Mesenteric fat pad (tissue), 1 donor: ENCODE data around the gene GTPBP2.

DNA sequence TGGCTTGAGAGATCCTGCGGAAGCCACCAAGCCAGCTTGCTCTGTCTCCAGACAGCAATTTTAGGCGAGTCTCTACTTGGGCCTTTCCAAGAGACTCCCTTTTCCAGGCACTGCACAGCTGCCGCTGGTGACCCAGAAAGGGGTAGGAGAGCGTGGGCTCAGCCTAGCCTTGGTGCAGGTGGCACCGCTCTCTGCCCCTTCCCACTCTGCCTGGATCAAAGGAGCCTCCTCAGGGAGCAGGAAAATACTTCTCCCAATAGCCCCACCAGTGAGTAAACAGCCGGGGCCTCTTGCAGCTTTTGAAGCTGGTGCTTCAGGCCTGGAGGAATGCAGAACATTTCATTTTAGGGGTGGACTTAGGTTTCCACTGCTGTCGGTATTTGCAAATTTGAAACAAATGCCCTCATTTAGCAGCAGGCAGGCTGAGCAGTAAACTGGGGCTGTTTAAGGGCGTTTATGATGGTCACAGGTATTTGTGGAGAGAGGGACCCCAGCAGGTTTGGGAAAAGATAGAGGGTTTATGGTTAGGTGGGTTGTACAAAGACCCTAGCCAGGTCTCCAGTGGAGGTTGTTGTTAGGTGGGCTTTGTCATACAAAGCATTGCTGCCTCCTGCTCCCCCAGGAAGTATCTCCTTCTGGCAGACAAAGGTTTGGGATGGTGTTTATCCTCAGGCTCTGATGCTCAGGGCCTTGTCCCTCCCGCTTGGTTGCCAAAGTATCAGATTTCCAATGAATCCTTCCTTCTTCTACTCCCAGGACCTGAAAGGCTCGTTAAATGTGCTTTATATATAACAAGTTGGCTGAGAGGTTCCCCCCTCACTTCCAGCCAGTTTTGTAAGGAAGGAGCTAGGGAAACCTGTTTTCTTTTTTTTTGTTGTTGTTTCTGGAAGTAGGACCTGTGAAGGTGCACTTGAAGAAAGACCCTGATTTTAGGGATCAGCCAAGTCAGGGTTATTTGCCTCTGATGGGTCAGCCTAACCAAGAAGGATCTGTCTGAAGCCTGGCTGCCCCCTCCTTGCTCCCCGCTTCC lies 14.2 kb downstream of the PTK7 start:
- PRO-cap = no peak

- PRO-cap = no peak
These were observed 44.9 kb downstream of the PTK7 start for GRCh38 chr6:43120817-43121556.

GRCh38 chr6:43144065-43144656 lies 26.9 kb upstream of the SRF start:
- PRO-cap = no peak

DNA sequence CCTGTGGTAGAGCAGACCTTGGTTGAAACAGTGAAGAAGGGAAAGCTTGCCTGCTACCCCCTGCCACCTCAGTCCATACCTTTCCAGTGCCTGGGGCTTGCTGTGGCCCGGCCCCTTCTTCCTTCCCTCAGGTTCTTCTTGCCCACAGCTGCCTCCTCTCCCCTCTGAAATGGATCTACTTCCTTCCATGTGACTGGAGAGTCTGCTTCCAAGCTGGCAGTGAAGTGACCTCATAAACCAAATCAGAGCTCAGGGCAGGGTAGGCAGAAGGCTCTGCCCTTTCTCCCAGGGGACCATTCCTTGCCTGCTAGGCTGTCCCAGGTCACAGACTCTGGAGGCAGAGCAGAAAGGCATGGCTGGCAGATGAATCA lies 23.8 kb upstream of the SRF start:
- PRO-cap = no peak

- PRO-cap = no peak
These were observed 8.1 kb downstream of the DNPH1 start for GRCh38 chr6:43220957-43221768.

GRCh38 chr6:43223672-43224240 lies 5.5 kb downstream of the DNPH1 start:
- PRO-cap = no peak

GRCh38 chr6:43247171-43247869 lies 4.0 kb downstream of the TTBK1 start:
- PRO-cap = no peak

DNA sequence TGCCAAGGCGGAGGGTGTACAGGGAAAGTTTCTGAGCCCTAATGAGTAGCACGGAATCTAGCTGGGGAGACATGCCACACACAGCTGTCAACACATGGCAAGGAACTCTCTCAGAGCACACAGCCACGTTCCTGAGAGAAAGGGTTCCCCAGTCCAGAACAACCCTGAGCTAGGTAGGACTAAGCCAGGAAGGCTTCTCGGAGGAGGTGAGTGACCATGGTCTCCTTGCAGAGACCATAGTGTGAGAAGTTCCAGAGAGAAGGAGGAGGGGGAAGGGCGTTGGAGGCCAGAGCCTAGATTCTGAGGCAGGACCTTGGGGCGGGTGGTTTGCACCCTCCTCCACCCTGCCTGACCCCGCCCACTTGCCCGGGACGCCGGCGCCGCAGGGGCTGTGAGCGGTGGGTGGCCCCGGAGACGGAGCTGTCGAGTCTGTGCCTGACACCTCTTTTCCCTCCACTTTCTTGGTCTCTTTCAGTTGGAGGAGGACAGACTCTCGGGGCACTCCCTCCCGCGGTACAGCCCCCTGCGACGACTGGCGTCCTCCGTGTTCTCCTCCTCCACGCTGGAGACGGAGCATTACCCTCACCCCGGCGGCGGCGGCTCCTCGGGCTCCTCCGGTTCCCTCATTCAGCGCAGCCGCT lies 26.0 kb downstream of the TTBK1 start:
- PRO-cap = no peak

- PRO-cap = no peak
These were observed 7.1 kb upstream of the SLC22A7 start for GRCh38 chr6:43290913-43291480.

- PRO-cap = no peak
These were observed 14.3 kb upstream of the ZNF318 start for GRCh38 chr6:43383546-43384256.

DNA sequence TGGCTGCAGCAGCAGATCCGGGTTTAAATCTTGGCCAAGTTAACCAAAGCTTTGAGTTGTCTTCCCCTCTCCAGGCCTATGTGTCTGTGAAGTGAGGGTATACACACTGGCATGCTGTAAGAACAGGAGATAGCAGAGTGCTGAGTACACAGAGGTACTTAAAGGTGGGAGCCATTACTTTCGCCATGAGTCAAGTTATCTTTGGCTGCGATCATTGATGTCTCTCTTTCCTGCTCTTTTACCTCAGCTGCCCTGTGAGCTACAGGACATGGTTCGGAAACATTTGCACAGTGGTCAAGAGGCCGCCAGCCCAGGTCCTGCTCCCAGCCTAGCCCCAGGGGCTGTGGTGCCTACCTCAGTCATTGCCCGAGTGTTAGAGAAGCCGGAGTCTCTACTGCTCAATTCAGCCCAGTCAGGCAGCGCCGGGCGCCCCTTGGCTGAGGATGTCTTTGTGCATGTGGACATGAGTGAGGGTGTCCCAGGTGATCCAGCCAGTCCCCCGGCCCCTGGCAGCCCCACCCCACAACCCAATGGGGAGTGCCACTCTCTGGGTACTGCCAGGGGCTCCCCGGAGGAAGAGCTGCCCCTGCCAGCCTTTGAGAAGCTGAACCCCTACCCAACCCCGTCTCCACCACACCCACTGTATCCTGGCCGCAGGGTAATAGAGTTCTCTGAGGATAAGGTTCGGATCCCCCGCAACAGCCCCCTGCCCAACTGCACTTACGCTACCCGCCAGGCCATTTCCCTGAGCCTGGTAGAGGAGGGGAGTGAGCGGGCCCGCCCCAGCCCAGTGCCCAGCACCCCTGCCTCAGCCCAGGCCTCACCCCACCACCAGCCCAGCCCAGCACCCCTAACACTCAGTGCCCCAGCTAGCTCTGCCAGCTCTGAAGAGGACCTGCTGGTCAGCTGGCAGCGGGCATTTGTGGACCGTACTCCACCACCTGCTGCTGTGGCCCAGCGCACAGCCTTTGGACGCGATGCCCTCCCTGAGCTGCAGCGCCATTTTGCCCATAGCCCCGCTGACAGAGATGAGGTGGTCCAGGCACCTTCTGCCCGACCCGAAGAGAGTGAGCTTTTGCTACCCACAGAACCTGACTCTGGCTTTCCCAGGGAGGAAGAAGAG lies 5.3 kb downstream of the LRRC73 start:
- PRO-cap = no peak

DNA sequence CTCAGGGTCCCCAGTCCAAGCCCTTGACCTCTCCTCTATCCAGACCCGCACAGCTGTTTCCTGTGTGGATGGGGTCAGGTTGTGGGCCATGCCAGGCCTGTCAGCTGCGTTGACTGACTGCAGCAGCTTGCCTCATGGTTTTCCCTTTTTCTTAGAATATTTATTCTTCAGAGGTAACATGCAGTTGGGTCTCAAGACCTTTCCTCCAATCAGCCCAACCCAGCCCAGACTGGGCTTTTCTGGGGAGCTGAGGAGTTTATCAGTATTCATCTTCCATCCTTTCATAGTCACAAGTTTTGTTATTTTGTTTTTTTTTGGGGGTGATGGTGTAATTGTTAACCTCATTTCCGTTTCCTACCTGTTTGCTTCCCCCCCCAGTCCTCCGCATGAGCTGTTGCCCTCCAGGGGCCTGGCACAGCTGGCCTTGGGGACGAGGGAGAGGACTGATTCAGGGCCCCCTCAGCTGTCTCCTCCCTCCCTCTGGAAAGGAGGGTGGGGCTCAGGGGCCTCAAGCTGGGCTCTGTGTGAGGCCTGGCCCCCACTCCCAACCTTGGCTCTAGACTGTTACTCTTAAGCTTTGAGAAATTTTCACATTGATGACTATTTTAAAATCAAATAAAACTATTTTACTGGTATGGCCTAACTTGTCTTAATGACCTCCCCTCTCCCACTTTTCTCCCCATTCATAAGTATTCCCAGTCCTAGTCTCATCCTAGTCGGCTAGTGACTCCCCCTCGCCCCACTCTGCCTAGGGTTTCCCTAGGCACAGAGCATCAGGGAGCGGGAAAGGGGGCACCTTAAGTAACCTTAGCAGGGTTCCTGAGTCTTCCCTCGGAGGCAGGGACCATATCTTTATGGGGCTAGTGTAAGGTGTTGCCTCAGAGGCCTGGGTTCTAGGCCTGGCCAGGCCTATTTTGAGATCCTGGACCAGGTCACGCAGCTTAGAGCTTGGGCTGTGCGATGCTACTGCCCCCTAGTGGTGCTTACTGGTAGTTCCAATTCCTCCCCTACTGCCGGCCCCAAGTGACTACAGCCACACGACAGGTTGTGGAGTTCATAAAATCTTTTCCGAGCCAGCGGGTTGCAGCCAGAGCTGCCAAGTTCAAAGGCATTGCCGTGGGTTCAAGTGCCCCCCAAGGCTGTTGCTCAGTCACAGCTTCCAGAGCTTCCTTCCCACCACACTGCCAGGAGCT lies 3.8 kb downstream of the LRRC73 start:
- PRO-cap = no peak

DNA sequence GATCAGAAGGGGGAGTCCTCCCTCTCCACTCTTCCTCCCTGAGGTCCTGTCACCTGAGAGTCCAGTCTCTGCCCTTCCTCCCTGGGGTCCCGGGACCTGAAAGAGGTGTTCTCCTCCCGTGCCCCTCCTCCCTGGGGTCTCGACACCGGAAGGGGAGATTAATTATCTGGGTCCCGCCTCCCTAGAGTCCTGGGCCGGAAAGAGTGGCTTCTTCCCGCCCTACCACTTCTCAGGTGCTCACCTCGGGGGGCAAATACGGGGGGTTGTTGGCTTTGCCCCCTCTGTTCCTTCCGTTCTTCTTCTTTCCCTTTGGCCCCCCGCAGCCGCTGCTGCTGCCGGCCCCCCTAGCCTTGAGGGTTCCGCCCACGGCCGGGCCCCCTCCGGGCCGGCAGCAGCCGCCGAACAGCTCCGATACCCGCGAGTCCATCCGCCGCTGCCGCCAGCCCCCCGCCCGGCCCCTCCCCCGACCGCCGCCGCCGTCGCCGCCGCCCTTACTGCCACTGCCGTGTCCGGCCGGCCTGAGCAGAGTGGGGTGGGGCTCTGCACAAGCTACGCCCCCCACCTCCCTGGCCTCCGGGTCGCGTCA lies at the start of gene GTPBP2:
TSS of gene GTPBP2 (minus strand) at position 529 of the 586 bp plus-strand sequence.
- PRO-cap = bidirectional peak, plus-strand start outside the sequence, minus-strand start at position 496 of the sequence

DNA sequence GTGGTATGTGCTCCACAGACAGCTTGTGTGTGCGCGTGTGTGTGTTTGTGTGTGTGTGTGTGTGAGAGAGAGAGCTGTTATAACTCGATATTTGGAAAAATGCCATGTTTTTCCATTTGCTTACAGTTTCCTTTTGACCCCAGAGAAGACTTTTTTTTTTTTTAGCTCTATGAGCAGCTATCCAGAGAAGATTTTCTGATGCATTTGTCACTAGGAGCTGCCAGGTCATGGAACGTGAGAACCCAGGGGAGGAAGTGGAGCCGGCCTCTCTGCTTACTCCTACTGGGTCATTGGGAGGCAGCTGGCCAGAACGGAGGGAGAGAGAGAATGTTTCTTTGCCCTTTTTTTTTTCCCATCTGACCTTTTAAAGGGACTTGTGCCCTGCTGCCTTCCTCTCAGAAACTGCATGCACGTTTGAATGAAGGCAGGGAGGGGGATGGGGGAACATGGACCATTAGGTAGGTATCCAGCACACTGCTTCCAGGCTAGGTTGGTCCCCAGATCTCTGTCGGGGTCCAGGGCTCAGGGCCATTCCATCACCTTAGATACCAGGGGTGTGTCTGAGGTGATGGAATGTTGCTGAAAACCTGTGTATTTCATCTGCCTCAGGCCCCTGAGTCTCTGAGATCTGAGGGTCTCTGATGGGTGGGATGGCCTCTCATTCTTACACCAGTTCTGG lies 11.1 kb upstream of the MRPS18A start:
- PRO-cap = no peak

- PRO-cap = no peak
These were observed 16.5 kb upstream of the MRPS18A start for GRCh38 chr6:43704119-43704450.

DNA sequence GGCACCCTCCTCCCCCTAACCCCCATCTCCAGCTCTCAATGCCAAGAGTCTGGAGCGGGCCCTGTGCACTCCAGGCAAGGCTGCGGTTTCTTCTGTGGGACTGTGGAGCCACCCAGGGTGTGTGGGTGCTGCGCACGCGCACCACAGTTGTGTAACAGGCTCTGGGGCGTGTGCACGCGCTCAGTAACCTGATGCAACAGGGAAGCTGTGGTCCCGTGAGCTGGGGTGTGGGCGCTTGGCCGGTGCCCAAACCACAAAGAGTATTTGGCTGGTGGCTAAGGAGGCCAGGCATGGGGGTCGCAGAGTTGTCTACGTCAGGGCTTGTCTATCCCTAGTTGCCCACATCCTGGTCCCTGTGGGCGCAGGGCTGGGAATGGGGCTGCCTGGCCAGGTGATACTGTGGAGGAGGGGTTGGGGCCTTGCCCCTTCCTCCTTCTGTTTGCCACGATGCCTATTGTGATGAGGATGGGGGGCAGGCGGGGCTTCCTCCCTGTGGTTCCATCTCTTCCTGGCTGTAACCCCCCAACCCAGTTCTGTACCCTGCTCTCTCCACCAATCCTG lies 37.6 kb upstream of the MRPS18A start:
- PRO-cap = no peak

GRCh38 chr6:43741722-43742293 lies 28.2 kb upstream of the VEGFA start:
- PRO-cap = no peak

- PRO-cap = no peak
These were observed 3.0 kb upstream of the VEGFA start for GRCh38 chr6:43766775-43767661.

DNA sequence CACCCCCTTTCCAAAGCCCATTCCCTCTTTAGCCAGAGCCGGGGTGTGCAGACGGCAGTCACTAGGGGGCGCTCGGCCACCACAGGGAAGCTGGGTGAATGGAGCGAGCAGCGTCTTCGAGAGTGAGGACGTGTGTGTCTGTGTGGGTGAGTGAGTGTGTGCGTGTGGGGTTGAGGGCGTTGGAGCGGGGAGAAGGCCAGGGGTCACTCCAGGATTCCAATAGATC lies 526 bp upstream of the VEGFA start:
- PRO-cap = no peak

DNA sequence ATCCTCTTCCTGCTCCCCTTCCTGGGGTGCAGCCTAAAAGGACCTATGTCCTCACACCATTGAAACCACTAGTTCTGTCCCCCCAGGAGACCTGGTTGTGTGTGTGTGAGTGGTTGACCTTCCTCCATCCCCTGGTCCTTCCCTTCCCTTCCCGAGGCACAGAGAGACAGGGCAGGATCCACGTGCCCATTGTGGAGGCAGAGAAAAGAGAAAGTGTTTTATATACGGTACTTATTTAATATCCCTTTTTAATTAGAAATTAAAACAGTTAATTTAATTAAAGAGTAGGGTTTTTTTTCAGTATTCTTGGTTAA lies 15.5 kb downstream of the VEGFA start:
- PRO-cap = no peak